Jejunum (tissue), 1 donor: ENCODE measurements around a stretch of chr10.

DNA sequence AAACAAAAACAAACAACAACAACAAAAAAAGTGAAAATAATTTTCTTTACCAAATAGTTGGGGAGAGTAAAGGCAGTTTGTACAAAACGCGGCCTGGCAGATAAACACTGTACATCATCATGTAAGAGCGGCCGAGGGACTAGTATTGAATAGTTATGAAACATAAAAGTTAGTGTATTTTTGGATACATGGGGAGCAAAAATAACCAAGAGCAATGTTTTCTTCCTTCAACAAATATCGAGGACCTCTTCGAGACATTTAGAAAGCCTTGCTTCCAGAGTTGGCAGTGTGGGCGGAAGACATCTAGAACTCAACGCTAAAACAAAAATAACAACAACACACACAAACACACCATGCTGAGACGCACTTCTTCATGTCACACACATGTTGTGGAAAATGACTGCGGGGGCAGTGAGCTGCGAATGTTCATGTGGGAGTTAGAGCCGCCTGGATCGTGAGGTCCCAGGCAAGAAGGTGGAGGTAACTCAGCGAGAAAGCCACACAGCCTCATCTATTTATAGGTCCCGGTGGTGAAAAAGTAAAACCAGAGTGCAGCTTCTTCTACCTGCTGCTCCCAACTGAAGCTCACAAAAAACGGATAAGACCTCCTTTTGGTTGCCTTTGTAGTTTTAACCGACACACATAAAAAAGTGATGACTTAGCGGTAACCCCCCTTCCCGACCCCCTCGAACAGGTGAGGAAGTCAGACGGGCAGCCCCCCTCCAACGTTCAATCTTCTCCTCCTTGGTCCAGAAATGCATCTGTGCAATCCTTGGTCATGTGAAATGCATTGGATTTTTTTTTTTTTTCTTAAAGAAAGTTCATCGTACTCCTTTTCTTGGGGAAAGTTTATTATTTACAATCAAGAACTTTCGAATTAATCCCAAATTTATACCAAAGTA is 276.8 kb downstream of the GATA3 start:
- PRO-cap: no peak

- PRO-cap: no peak
Observed at GRCh38 chr10:8435140-8435903, 380.8 kb downstream of the GATA3 start.

GRCh38 chr10:8453543-8453906 is 399.0 kb downstream of the GATA3 start:
- PRO-cap: no peak

DNA sequence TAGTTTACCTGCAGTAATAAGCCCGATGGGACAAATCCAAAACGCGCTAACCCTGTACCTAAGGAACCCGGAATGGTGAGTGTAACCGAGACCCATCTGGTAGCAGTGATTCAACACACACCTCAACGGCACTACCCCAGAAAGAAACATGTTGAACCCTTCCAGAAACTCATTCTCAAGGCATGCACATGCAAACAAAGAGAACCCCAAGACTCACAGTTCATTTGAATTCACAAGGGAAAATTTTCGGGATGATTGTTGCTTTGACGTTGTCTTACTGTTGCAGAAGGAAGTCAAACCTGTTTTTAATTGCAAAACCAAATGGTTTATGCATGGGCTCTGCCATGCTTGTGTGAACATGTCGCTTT is 539.6 kb downstream of the GATA3 start:
- PRO-cap: no peak

- PRO-cap: no peak
Observed at GRCh38 chr10:10818171-10818620, 199.5 kb upstream of the CELF2 start.

DNA sequence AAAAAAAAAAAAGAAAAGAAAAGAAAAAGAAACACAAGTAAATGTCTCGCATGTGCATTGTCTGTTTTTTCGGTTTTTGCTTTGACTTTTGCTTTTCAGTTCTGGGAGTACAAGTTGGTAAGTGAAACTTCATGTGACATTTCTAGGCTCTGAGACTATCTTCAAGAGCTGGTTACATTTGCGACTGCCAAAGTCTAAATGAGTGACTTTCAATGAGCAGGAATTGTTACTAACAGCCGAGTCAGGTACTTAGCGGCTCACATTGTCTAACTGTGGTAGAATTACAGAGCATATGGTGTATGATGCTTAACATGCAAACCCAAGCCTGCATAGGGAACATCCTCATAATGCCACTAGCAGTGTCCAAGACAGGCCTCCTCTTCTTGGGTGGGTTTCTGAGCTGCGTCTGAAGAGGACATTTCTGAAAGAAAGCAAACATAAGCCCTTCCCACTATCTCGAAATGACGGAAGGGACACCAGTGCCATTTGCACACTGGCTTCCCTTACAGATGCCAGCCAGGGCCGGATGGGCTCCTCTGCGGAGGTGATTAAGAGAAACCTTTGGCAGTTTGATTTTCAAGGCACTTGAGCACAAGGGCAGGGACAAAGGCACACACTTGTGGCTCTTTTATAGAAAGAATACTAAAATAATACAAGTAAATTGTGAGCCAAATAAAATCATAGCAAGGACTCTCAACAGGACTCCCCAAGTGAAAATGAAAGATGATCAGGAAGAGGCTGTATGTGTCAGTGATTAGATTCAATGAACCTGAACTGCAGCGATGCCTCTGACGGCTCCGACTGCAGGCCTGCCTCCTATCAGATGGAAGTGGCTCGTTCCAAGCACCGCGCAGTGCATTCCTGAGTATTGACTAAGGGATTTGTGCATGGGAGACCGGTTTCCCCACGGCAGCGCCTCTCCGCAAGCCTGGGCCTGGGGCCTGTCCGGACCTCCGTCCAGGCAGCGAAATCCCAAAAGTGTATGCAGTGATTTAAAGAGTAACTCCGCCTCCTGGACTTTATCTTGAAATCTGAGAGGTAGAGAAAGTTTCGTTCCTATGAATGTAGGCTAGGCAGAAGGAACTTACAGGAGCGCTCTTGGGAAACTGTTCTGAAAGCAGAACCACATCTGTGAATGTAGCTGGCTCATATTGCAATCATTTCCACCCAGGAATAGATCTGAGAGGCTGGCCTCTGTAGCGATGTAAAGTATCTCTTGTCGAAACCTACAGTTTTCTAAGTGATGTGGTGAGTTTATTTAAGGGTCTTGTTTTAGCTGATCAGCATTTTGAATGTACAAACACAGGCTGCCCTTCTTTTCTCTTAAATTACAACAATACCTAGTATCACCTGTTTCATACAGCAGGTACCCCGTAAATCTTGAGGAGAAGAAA is 106.5 kb upstream of the CELF2 start:
- PRO-cap: no peak

DNA sequence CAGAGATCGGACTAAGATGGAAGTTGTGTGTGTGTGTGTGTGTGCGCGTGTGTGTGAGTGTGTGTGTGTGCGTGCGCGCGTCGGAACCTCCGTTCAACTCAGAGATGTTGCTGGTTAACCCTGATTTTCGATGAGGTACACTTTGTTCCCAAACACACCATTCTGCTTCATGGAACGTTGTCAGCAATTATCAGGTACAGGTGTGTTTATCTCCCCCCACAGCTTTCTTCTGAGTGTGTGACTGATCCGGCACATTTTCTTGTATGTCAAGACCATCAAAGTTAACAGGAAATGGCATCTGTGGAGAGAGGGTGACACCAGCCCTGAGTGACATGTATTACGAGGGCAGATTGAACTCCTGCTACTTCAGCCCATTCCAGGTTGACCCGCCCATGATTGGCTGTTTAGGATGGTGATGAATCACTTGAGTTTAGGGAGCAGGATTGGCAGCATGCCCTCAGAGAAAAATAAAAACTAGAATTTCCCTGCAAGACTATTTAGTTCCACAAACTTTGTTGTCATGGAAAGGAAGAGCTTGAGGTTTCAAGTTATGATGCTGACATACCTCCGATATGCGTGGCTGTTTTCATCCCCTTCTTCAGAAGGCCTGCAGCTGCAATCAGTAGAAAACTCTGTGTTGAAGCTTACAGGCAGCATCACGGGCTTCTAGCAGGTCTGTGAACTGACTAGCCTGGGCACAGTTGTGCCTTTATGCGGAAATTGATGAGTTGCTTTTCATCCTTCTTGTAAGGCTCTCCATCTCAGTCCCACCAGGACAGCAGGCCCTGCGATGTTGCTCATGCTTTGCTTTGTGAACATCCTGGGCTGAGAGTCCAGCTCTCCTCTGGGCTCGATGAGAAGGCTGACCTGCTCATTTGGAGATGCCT is 8.1 kb upstream of the CELF2 start:
- PRO-cap: no peak

GRCh38 chr10:11150059-11150915 is 132.6 kb downstream of the CELF2 start:
- PRO-cap: no peak

DNA sequence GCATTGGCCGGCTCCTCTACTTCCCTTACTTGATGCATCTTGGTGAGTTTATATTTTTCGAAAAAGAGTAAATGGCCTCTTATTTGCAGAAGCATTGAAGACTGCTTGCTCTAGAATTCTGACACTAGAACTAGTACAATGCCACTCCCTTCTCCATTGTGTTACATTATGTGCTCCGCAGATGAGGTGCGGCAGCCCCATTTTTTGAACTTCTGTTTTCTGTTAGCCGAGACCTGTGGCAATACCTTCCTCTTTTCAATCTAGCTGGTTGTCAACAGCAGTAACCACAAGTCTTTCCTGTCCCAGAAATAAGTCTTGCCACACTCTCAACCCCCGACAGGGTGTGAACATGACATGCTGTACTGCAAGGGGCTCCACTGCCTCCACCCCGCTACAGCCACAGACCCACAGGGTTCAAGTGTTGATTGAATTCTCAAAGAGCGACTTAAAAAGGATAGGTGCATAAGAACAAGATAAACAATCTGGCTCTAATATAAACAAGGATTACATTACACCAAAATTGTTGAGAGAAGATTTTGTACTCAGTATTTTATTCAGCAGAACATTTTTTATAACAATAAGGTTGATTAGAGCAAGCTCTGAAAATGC is 145.5 kb downstream of the CELF2 start:
- PRO-cap: no peak

DNA sequence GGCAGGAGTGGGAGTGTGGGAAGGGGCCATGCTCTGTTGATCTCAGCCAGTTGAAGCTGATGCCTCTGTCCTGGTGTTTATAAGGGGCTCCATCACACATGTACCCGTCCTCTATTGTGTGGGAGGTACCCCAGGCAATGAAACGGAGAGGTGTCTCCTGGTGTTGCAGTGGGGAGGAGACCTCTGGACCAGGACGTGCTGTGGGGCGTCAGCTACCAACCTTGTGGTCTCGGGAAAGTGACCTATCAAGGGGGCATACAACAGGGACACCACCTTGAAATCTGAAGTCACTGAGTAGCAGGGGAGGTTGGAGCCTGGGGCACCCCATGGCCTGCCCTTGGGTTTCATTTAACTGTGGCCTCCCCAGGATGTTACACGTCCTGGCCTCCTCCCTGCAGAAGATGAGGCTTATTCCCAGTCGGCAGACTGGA is 173.6 kb downstream of the CELF2 start:
- PRO-cap: no peak

DNA sequence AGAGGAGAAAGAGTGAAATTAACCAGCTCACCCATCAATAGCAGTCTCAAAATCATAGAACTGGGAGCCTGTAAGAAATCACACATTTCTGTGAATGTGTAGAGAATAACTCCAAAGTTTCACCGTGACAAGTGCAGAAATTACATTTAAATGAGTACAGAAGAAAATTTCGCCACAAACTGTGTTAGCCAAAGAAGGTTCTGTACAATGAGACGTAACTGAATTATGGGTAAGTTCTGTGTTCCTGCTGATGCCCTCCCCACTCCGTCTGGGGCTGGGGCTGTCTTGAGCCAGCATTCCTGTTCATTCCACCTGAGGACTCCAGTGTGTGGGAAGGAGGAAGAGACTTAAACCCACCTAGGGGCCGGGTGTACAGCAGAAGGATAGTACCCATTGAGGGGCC is 175.6 kb downstream of the CELF2 start:
- PRO-cap: no peak

- PRO-cap: no peak
Observed at GRCh38 chr10:11205738-11206384, 188.2 kb downstream of the CELF2 start.

DNA sequence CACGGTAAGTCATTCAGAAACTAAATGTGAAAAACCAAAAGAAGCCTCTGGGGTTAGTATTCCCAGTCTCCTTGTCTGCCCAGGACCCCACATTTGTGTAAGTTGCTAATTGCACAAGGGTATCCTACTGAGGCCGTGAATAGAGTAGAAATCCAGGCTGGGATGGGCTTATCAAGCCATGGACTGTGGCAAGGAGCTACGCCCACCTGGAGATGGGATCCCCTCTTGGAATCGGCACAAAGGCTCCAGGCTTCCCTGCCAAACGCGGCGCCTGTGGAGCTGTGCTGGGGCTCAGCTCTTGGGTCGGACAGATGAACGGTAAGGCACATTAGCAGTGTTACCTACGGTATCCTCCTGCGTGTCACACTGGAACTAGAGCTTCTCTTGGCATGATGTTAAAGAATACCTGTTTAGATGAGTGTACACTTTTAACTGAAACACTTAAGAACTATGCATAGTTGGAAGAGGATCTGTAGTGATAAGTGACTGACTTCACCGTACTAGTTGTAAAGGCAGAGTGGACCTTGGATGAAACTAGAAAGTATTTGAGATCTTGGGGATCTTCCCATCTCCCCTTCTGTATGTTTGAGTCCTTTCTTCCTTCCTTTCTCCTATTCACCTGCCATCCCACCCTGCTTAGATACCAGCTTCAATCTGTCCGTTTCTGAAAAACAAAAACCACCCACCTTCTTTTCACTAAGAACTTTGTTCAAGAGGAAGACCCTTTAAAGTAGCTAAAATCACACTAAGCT is 196.8 kb downstream of the CELF2 start:
- PRO-cap: no peak

GRCh38 chr10:11328252-11329350 is 282.8 kb downstream of the USP6NL start:
- PRO-cap: no peak

GRCh38 chr10:11393890-11394089 is 217.7 kb downstream of the USP6NL start:
- PRO-cap: no peak

- PRO-cap: no peak
Observed at GRCh38 chr10:11517206-11517760, 94.2 kb downstream of the USP6NL start.

DNA sequence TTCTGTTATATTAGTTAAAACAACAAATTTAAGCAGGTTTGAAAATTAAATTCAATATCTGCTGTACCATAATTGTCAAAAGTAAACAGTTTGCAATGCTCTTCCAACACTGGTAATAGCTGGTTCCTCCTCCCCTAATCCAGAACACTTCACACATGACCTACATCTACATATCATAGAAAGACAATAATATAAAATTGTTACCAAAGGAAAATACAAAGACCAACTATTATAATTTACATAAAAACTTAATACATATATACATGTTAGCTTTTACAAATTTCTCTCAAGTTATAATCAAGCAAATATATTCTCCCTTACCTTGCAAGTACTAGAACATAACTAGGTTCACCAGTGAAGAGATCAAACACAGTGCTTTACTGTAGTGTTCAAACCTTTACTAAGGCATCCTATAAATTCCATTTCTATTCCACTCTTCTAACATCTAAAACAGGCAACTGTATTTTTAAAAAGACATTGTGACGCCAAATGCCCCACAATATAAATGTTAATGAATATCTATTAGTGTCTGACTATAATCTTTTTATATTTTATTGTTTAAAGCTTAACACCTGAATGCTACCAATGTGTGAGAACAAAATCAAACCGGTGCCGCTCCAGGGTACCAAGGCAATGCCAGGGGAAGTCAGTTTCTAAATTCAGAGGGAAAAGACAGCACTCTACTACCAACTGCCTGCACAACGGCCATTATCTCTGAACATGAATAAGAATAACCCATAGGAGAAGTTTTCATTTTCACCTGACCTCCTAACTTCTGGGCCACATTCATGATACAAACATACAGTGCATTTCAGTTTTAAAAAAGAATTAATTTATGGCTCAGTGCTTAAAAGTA is 22.0 kb downstream of the USP6NL start:
- PRO-cap: no peak

GRCh38 chr10:11595131-11595832 is 16.2 kb downstream of the USP6NL start:
- PRO-cap: no peak

DNA sequence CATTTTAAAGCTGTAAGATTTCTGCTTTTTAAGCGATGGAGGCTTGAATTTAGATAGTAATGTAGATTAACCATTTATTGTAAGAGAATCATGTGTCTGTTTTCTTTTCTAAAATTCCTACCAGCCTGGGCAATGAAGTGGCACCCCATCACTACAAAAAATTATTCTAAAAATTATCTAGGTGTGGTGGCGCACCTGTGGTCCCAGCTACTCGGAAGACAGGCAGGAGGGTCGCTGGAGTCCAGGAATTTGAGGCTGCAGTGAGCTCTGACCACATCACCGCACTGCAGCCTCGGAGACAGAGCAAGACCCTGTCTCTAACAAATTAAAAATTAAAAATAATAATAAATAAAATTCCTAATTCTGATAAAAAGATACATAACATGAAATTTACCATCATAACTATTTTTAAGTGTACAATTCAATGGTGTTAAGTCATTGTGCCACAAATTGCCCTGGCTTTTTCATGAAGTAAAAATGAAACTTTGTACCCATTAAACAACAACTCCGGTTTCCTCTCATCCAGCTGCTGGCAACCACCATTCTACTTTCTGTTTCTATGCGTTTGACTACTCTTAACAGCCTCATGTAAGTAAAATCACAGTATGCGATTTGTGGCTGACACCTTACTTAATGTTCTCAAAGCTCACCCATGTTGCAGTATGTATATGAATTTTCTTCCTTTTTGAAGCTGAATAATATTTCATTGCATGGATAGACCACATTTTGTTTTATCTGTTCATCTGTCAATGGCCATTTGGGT is 20.6 kb upstream of the USP6NL start:
- PRO-cap: no peak

- PRO-cap: no peak
Observed at GRCh38 chr10:11649561-11649761, 38.0 kb upstream of the USP6NL start.